SJSA1 (cell line): ENCODE data around the genes ZSCAN5C, ZSCAN5A, DUXA, ZNF749 and ZNF552.

DNA sequence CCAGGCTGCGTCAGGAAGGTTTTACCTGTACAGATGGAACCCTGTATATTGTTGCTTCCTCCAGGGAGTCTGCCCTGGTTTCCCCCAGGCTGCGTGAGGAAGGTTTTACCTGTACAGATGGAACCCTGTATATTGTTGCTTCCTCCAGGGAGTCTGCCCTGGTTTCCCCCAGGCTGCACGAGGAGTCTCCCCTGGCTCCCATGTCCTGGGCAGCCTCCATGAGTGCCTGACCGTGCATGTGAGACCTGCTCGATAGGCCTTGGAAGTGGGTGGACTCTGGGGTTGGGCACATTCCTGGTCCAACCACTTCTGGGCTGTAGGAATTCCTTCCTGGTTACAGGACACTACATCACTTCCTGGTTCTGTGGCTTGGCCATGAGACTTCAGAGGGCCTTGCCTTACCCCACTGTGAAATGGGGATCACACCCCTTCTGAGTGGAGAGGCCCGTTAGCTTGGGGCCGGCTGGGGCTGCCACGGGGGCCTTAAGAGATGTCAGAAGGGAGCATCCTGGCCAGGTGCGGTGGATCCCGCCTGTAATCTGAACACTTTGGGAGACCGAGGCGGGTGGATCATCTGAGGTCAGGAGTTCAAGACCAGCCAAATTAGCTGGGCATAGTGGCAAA, 4.0 kb upstream of the ZNF628 start:
- RAMPAGE, long total RNA = no peak

DNA sequence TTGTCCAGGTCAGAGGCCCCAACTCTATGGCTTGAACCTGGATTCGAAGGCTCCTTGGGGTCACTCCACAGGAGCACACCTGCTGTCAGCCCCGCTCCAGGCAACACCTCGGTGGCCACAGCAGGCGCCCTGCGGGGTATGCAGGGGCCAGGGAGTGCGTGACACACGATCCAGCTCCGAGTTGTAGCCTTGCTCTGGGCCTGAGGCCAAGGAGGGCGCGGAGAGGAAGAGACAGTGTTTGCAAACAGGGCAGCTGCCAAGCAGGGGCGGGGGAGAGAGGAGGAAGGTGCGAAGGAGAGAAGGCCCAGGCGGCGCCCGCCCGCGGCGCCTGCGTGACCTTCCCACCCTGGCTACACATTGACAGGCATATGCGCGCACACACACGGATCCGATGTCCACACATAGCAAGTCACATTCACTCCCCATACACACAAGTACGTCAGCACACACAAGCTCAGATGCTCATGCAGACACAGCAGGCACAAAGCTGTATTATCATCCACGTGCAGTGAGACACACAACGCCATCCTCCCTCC, 10.6 kb downstream of the SBK2 start:
- RAMPAGE, long total RNA = no peak

DNA sequence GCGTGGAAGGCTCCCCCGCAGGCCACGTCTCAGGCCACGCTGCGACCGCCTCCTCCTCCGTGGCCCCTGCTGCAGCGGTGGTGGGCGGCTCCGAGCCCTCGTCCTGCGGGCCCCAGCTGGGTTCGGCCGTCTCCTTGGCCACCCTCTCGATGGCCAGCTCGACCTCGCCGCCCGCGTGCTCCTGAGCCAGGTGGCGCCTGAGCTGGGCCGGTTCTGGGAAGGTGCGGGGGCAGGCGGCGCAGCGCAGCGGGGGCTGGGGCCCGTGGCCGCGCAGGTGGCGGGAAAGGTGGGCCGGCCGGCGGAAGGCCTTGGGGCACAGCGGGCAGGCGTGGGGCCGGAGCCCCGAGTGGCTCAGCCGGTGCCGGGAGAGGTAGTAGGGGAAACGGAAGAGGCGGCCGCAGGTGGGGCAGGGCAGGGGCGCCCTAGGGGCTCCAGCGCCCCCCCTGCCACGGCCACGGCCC, 1.5 kb downstream of the ZNF579 start:
- RAMPAGE, long total RNA = no peak

DNA sequence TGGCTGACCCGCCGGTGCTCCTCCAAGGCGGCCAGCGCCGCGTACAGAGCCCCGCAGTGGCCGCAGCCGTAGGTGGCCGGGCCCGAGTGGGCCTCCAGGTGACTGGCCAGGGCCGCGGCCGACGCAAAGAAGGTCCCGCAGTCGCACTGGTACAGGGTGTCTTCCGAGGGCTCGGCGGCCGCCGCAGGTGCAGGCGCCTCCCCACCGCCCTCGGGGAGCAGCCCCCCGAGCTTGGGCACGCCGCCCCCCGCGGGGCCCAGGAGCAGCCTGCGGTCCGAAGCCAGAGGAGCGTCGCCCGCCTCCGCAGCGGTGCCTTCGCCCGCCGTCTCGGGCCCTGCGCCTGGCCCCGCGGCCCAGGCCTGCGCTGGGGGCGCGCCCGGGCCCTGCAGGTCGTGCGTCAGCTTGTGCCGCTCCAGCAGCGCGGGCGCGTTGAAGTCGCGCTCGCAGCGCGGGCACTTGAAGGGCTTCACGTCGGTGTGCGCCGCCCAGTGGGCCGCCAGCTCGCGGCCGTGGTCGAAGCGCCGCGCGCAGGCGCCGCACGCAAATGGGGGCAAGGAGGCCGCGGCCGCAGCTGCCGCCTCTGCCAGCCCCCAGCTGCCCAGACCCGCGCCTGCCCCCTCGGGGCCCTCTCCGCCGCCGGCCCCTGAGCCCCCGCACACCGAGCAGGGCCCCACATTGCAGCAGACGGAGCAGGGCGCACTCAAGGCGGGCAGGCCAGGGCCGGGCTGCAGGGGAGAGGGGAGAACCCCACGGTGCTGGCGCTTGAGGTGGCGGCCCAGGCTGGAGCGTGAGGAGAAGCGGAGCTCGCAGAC, 6.3 kb downstream of the FIZ1 start:
- RAMPAGE, long total RNA = no peak

DNA sequence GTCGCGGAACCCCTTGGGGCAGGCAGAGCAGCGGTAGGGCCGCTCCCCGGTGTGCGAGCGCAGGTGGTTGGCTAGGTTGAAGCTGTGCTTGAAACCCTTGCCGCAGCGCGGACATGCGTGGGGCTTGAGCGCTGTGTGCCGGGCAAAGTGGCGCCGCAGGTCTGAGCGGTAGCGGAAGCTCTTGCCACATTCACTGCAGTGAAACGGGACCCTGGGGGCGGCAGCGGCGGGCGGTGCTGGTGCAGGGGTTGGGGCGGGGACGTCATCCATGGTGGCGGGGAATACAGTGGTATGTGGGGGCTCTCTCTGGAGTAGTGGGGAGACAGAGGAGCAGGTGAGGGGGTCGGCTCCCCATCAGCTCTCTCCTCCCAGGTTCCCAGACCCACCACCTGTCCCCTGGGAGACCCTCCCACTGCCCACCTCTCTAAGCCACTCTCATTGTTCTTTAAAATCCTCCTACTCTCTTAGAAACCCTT, 1.7 kb downstream of the FIZ1 start:
- RAMPAGE, long total RNA = no peak

DNA sequence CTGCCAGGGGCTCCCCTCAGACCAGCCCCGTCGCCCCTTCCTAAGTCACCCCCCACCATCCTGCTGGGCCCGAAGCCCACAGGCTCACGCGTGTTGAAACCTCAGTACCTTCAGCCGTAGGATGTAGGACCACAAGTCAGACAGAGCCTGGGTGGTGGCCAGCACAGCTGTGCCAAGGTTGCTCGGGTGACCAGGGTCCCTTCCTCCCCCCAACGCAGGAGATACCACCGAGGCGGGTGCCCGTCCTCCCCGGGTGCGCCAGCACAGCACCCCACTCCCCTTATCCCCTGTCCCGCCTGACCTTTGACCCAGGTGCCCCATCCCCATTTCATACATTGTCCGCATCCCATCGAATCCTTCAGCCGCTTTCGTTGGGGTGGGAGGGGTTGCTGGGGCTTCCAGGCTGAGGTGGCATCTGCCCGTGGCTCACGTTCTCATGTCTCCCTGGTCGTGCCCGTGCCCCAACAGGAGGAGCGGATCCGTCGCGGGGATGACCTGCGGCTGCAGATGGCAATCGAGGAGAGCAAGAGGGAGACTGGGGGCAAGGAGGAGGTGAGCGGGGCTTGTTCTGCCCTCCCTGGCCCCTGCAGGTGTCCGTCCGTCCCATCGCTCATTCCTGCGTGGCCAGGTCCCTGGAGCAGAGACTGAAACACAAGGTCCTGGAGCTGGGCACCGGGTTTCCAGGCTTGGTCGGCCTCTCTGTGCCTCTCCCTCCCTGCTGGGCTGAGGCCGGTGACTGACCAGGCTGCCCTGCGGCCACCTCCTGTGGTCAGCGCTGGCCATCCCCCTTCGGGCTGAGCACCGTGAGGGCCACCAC, 14.6 kb downstream of the EPN1 start:
- RAMPAGE, long total RNA = no peak

GRCh38 chr19:56095233-56095701, 25.8 kb downstream of the ZNF787 start:
- RAMPAGE, long total RNA = no peak

DNA sequence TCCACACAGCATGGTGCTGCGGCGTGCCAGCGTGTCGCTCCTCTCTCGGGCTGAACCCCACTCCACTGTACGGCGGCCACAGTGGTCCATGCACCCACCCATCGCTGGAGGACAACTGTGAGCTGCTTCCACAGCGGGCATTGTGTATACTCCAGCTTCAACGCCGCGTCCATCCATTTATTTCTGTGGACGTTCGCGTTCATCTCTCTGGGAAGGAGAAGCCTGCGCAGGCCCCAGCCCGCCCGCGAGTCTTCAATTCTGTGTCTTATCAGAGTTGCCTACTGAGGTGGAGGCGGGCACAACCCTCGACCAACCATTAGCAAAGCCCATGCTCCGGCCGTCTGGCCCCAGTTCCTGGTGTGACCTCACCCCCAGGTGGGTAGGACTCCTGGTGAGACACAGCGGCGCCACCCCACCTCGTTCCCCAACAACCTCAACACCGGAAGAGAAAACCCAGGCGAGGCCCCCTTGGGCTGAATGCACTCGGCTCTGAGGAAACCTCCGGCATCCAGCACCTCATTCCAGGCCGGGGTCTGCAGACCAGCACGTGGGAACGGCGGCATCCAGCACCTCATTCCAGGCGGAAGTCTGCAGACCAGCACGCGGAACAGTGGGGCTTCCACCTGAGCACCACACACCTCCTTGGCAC, 14.7 kb downstream of the ZNF787 start:
- RAMPAGE, long total RNA = no peak

DNA sequence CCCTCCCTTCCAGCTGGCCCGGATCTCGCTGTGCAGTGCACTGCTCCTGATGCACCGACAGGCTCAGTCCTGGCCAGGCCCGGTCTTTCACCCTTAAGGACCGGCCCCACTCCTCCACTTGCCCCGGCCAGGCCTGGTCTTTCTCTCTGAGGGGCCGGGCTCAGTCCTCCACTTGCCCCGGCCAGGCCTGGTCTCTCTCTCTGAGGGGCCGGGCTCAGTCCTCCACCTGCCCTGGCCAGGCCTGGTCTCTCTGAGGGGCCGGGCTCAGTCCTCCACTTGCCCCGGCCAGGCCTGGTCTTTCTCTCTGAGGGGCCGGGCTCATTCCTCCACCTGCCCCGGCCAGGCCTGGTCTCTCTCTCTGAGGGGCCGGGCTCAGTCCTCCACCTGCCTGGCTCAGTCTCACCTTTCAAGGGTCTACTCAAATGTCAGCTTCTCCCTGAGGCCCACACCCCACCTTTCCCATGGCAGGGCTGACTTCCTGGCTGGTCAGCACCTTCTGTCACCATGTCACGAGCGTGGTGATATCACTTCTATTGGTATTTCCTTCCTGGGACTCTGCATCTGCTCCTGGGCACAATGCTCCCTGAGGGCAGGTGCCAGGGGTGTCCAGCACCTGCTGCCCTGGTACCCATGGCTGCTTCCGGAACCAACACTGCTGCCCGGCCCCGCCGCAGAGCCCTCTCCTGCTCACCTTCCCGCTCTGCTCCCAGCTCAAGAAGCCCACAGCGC, 6.8 kb downstream of the ZNF787 start:
- RAMPAGE, long total RNA = no peak

- RAMPAGE, long total RNA = no peak
Measured at GRCh38 chr19:56201914-56202554, at the start of gene ZSCAN5C. TSS of gene ZSCAN5C (plus strand) at chr19:56202273.

GRCh38 chr19:56295419-56296594, 18.8 kb downstream of the ZSCAN5A start:
- RAMPAGE, long total RNA = no peak

- RAMPAGE, long total RNA = start-site peak on the minus strand at chr19:56314839-56314865, 11 and 5 reads in 2 replicates
Measured at GRCh38 chr19:56314472-56315063, at the start of gene ZSCAN5A. TSS of gene ZSCAN5A (minus strand) at chr19:56314839.

DNA sequence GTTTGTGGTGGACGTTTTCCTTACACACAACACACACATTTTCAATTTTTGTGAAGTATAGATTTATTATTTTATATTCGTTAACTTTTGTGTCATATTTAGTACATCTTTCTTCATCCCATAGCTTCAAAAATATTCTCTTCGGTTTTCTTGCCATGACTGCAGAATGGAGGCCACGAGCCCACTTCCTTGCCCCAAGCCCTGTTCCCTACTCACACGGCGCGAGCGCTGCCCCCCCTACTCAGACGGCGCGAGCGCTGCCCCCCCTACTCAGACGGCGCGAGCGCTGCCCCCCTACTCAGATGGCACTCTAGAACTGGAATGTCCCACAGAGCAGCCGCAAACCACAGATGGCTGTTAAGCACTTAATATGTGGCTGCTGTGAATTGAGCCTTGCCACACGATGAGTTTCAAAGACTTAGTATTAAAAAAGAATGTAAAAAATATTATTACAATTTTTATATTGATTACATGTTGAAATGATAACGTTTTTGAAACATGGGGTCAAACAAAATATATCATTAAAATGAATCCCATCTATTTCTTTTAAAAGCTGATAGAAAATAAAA, 102.3 kb upstream of the PEG3 start:
- RAMPAGE, long total RNA = no peak

DNA sequence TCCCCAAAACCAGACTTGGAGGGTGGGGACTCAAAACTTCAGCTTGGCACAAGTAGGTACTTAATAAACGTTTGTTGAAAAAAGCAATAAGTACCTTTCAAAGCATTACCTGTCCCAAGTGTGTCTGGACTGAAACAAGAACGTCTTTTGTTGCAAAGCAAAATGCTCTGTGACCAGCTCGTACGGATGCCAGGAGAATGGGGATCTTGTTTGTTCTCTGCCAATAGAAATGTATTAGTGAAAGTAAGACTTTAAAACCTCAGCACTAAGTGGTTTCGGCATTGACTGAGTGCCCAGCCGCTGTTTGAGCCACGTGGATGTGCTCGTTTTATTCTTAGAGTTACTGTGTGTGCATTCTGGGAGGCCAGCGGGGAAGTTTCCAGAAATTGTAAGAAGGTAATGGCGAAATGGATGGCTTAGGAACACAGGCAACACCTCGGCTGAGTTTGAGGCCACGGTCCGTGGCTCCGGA, 117.1 kb upstream of the USP29 start:
- RAMPAGE, long total RNA = no peak

DNA sequence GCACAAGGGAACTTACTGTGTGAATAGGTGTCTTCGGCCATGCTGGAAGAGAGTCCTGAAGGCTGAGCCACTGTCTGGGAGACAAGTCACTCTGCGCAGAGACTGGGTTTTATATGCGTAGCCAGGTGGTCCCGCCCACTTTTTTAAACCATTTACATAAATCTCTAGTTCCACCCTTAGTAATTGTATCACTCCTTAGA, at the start of gene DUXA:
TSS of gene DUXA (minus strand) at position 83 of the 200 bp plus-strand sequence.
- RAMPAGE, long total RNA = no peak

GRCh38 chr19:57291678-57291942, 11.3 kb downstream of the ZNF460 start:
- RAMPAGE, long total RNA = no peak

DNA sequence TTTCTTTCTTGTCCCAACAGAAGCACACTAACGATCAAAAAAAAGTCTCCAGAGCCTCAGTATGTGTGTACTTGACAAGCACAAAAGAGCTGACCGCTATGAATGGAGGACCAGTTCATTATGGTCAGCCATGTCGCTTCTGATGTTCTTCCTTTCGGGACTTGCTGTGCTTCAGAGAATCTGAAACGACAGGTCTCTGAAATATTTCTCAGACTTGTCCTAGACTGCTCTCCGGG, 422 bp upstream of the ZNF749 start:
- RAMPAGE, long total RNA = no peak

GRCh38 chr19:57435021-57436214, at the start of gene ZNF749:
TSS of gene ZNF749 (plus strand) at chr19:57435325.
- RAMPAGE, long total RNA = no peak

DNA sequence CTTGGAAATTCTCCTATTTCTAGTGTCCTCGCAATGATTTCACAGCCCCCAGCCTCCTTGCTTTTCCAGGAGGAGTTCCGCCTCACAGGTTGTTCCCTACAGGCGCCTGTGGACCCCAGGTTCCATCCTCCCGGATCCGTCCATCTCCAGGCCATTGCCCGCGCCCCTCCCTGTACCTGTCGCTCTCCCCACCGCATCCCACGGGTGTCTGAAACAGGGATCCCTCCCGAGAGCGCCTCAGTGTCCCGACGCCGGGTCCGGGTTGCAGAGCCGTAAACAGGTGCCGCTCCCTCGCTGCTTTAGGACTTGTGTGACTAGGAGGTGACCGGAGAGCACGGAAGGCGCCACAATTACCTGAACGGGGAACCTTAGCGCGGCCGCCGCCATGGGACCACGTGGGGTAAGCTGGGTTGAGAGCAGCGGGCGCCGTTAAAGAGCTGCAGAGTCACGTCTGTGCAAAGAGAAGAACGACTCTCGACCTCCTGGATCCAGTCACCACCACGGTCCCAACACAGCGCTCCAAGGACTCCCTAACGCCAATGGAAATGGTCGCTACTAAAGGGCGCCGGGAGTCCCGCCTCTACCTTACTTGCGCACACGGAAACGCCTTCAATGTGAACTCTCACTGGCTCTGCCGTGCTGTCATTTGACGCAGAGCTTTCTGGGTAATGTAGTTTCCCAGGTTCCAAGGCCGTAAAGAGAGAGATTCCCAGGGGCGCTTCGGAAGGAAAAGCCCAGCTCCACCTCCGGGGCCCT, at the start of gene ZNF552:
TSS of gene ZNF552 (minus strand) at position 557 of the 756 bp plus-strand sequence.
- RAMPAGE, long total RNA = start-site peak on the minus strand centred at position 555 of the sequence, 49 bp wide, 26 and 22 reads in 2 replicates

GRCh38 chr19:57816645-57817169, 2.0 kb upstream of the ZNF552 start:
- RAMPAGE, long total RNA = no peak